Heart (tissue), 3 donors: ENCODE data around the genes JKAMP and TMEM30B.

GRCh38 chr14:59484237-59485335 is at the start of gene JKAMP:
TSS of gene JKAMP (plus strand) at chr14:59484517.
- RAMPAGE, long total RNA, 2 experiments: start-site peak on the plus strand in 2 of 2 experiments, at chr14:59484492-59484561 at its widest, 1,180 to 1,834 reads per replicate

DNA sequence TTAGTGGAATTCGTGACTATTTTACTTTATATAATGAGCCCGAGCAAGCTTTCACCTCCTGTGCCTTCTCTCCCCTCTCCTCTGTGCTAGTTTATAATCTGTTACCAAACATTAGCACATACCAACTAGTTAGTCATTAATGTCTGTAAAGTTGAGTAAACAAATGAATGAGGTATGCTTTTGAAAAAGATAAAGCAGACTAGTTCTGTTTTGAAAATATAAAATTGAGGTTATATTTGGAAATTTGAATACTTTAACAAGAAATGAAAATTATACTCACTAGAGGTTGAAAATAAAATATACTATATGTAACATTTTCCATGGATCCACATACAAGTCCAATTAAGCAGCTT is 87.6 kb upstream of the PCNX4 start:
- RAMPAGE, long total RNA, 2 experiments: no peak in any of the 2 experiments

GRCh38 chr14:60127577-60128312 is 36.0 kb downstream of the PCNX4 start:
- RAMPAGE, long total RNA, 2 experiments: no peak in any of the 2 experiments

DNA sequence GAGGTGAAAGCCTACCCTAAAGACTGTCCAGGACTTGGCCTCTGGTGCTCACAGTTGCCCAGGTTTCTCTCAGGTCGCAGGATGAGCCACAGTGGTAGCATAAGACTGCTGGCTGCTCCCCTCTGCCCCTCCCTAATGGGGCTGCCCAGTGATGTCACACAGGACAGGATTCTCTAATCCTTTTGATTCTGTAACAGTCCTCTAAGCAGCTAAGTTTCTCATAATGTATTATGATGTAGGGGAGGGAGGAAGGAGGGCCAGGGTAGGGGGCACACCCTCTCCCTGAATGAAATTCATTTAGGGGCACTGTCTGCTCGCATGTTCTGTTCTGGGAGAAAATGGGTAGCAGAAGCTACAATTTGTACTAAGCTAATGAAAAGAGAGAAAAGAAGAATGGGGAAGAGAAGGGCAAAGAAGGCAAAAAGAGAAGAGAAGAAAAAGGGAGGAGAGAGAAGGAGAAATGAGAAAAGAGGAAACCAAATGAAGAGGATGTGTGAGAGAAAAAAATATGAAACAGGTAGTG is 3.4 kb upstream of the PPM1A start:
- RAMPAGE, long total RNA, 2 experiments: no peak in any of the 2 experiments

DNA sequence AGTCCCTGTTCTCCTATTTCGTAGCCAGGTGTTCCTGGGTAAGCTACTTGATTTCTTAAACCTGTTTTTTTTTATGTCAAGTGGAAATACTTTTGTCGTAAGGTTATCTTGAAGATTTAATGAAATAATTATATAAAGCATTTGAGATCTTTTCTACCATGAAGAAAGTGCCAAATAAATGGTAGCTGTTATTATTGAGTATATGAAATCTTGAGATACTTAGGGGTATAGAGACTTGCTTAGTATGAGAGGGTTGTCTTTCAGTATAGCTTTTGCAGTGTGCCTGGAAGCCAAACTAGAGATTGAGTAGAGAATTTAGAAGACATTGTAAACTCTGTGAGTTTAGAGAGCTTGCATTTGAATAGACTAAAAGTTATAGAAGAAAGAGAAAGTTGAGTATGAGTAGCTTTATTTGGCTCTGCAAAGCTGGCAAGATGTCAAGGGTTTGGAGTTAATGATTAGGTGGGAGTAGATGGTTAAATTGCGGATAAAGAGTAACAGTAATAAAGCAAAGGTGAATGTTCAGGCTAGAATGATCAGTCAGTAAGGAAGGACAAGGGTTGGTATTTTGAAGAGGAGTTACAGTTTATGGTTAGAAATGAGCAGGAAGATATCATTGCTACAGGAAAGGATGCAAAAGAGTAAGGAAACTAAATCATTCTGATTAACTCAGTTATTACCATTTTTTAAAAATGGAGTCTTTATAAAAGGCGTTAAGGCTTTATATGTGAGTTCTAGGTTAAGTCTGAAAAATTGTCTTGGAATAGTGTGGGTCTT is 5.1 kb downstream of the PPM1A start:
- RAMPAGE, long total RNA, 2 experiments: no peak in any of the 2 experiments

DNA sequence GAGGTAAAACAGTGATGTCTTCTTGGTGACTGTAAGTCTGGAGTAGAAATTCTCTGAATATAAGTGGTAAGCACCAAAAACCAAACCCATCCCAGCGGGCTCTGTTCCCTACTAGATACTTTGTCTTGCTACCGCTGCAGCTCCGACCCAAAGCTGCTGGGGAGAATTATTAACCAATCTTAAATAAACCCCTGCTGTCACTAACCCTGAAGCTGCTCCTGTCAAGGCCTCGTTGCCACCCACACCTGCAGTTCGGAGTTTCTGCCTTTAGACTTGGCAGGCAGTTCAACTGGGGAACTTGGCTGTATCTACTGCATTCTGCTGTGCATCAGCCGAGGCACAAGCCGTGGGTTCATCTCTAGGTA is 55.4 kb downstream of the PPM1A start:
- RAMPAGE, long total RNA, 2 experiments: no peak in any of the 2 experiments

GRCh38 chr14:60641347-60641718 is 7.9 kb downstream of the SIX1 start:
- RAMPAGE, long total RNA, 2 experiments: no peak in any of the 2 experiments

- RAMPAGE, long total RNA, 2 experiments: no peak in any of the 2 experiments
Measured at GRCh38 chr14:60654956-60655728, 5.9 kb upstream of the SIX1 start.

DNA sequence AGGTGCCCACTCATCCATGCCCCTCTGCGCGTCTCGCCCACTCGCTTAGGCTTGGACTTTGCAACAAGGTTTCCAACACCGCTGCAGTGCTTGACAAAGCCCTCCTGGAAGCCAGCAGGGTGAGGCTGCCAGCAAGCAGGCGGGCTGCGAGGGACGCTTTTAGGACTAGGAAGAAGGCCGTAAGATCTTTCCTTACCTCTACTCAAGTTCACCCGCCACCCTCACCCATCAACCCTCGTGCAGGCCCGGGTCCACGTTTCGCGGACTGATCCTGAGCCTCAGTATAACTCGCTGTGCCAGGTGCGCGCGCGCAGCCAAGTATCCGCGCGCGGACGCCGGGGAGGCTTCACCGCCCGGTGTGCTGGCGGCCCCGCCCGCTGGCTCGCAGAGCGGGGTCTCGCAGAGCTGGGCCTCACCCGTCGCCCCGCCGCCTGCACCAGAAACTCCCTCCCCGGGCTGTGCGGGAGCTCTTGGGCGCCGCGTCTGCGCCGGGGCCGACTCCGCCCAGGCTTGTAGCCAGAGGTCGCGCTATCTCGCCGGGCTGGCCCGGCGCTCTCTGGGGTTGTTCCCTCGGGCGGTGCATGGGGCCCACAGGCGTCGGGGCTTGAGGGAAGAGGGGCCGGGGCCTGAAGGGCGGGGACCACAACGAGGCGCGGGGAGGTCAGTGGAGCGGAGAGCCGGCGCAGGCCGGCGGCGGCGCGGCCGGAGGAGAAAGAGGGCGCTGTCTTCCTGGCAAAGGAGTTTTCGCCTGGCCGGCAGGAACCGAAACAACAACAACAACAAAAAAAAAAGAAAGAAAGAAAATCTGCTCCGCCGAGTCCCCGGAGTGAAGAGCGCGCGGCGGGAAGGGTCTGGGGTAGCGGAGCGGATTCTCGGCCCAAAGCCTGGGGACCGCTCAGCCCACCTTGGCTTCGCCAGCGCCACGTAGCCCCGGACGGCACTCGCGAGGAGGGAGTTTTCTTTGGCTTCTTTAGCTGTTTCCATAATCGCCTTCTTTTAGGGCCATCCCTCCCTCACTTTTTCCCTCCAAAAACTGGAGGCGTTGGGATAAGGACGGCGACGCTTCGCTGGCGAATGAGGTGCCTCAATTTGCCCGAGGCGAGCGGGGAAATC is 7.7 kb upstream of the SIX1 start:
- RAMPAGE, long total RNA, 2 experiments: no peak in any of the 2 experiments

DNA sequence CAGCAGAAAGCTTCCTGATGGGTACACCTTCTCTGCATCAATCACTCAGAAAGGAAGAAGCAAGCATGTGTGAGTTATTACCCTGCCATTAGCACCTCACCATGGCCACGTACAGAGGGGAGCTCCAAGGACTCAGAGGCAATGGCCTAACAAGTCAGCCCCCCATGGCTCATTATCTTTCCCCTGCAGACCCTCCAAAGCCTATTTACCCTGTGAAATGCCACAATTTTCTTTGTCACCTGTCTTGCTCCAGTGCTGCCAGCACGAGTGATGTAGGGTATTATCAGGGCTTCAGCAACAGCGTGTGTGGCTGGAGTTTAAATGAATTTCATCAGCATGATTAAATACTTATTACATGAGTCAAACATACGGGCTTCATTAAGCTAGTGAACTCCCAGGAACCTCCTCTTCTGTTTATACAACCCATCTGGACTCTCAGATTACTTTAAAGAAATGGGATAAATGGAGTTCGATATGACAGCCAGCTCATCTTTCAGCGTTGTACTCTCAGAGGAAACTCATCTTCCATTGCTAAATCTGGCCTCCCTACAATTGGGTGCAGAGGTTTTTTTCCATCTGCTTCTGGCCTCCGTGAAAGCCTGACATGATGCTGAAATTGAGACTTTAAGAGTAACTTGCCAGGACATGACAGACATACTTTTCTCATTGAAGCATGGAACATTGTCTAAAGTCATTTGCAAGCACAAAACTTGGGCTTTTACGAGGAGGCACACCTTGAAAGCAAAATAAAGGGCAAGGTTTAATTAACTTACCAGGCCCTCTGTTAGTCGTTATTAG is 135.8 kb downstream of the TMEM30B start:
- RAMPAGE, long total RNA, 2 experiments: no peak in any of the 2 experiments

GRCh38 chr14:61147289-61147944 is 133.7 kb downstream of the TMEM30B start:
- RAMPAGE, long total RNA, 2 experiments: no peak in any of the 2 experiments

GRCh38 chr14:61280873-61281677 is at the start of gene TMEM30B:
TSS of gene TMEM30B (minus strand) at chr14:61281338.
- RAMPAGE, long total RNA, 2 experiments: no peak in any of the 2 experiments

DNA sequence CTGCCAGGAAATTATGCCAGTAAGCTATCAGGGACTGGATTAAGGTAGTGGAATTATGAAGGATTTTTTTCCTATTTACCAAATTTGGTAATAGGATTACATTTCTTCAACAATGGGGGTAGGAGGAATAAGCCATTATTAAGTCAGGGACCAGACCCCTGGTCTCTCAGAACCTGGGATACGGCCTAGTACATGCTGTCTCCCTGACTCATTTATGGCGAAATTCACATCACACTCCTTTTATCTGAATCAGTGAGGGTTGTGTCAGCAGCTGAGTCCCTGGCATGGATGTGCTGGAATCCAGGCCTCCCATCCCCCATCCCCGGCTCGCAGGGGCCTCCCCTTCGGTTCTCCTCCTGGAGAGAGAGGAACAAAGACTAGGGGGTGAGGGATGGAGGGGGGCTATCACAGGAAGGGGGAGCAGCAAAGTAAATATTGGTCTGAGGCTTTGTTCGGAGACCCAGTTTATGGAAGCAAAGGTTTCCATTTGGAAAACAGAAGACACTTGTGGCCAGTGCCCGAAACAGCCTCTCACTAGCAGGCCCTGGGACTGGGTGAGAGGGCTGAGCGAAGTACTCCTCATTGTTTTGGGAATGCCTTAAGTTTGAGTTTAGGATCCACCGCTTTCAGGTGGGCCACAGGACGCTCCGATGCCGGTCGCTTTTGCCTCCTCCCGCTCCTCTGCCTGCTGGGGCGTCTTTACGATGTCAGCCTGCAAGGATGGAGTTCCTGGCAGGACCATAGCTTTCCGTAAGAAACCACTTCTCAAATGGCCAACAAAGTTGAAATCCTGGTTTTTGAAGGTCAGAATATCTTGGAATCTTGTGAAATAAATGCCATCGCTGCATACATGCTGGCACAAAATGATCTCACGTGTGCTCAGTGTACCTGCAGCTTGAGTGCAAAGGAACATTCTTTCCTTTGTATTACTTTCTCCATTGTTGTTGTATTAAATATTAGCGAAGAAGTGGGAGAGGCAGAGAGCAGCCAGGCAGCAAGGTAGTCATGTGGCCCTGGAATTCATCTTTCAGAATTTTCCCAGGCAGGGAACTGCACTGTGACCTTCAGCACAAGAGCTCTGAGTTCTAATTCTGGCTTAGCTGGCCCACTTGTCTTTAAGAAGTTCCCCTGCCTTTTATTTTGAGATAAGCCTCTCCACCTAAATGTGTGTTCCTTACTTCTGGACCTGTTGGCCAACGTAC is 145.1 kb downstream of the PRKCH start:
- RAMPAGE, long total RNA, 2 experiments: no peak in any of the 2 experiments

DNA sequence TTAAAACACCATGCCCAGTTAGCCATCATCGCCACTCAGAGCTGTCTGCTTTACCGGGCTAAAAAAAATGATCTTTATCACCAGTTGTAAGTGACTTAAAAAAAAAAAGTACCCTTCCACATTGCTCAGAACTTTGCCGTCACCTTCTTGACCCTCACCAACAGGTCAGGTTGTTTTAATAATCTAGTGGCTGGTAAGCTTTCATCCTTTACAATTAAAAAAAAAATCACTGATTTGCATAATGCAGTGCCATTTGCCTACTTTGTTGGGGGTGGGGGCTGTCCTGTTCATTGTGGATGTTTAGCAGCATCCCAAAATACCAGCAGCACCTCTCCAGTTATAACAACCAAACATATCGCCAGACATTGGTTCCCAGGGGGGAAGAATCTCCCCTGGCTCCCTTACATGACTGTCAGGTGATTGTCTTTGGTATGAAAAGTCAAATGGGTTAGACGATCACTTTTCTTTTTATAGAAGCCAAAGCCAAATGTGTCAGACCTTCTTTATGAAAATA is 150.1 kb downstream of the PRKCH start:
- RAMPAGE, long total RNA, 2 experiments: no peak in any of the 2 experiments

- RAMPAGE, long total RNA, 2 experiments: no peak in any of the 2 experiments
Measured at GRCh38 chr14:61472804-61473674, 151.7 kb downstream of the PRKCH start.

- RAMPAGE, long total RNA, 2 experiments: no peak in any of the 2 experiments
Measured at GRCh38 chr14:61512011-61512402, 183.3 kb upstream of the HIF1A start.

DNA sequence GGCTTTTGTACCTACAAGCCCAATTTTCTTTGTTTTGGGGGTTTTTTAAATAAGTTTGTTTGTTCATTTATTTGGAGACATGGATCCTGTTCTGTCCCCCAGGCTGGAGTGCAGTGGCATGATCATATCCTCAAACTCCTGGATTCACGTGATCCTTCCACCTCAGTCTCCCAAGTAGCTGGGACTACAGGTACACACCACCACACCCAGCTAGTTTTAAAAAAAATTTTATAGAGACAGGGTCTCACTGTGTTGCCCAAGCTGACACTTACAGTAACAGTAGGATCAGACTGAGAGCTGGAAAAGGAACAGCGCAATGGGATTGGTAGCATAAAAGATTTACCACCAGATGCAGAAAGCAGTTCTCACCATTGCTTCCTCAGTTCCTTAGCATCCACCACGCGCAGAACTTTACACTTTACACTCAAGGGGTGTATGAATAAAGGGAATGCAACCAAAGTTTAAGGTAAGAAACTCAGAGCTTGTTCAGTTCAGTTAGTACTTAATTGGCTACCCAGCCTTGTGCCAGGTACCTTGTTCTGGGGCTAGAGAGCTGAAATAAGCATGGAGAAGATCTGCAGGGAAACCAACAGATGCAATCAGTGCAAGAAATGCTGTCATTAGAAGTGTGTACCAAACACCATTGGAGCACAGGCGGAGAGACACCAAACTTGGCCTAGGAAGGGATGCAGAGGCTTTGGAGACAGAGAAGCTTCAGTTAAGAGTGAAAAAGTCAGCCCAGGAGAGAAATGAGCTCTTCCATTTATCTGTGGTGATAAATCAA is 182.4 kb upstream of the HIF1A start:
- RAMPAGE, long total RNA, 2 experiments: no peak in any of the 2 experiments

DNA sequence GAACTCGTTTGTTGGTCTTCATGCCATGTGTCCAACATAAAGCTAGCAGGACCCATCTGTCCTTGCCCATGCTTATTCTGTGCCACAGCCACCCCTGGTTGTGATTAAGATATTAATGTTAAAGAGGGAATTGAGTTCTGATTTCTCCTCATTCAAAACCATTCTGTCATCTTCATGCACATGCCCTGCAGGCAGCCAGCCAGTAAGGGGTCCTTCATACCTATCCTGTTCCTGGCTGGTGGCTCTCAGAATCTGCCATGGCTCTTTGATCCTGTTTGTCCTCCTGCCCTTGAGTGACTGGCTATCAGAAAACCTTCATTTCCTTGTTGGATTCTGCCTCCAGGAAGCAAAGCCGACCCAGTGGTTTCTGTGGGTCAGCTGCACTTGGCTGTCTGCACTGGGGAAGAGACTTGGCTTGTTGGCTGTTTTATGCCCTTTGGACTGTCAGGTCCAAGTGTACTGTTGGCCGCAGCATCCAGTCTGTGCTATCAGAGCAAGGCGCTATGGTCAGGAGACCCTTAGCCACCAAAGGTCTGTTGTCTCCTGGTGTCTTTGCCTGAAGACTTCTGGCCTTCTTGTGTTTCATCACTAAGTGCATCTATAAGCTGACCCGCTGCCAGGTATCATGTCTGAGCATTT is 177.5 kb upstream of the HIF1A start:
- RAMPAGE, long total RNA, 2 experiments: no peak in any of the 2 experiments

DNA sequence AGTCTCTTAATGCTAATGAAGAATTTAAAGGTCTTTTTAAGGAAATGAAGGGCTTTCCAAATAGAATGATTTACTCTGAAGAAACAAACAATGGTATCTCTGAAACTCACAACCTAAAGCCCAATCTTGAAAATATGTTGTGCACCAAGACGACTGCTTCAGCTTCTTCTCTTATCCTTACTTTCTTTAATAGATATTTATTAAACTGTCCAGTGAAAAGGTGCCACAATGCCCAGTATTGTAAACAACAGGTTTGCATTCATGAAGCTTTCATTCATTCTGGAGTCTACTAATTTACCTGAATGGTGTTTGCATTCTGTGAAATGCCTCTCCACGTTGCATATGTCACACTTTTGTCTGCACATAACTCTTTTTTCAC is 145.1 kb upstream of the HIF1A start:
- RAMPAGE, long total RNA, 2 experiments: no peak in any of the 2 experiments

DNA sequence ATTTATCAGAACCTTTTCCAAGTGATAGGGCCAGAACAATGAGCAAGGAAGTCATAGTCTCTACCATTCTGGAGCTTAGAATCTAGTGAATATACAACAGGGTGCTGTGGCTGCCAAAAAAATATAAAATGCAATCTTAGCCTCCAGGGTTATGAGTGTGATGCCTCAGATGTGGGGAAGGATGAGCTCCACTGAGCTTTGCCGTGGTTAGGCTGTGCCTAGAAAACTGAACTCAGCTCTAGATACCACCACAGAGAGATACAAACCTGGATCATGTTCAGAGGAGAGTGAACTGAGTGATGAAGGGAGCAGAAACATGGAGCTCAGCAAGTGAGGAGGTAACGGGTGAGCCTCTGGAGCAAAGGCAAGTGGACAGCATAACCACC is 138.0 kb upstream of the HIF1A start:
- RAMPAGE, long total RNA, 2 experiments: no peak in any of the 2 experiments